Metastatic Liver Carcinoma in the Adrenal Gland (tissue), 2 donors: ENCODE results near the genes FHL1, BRS3, CD40LG, MAGEC2 and AFF2.

DNA sequence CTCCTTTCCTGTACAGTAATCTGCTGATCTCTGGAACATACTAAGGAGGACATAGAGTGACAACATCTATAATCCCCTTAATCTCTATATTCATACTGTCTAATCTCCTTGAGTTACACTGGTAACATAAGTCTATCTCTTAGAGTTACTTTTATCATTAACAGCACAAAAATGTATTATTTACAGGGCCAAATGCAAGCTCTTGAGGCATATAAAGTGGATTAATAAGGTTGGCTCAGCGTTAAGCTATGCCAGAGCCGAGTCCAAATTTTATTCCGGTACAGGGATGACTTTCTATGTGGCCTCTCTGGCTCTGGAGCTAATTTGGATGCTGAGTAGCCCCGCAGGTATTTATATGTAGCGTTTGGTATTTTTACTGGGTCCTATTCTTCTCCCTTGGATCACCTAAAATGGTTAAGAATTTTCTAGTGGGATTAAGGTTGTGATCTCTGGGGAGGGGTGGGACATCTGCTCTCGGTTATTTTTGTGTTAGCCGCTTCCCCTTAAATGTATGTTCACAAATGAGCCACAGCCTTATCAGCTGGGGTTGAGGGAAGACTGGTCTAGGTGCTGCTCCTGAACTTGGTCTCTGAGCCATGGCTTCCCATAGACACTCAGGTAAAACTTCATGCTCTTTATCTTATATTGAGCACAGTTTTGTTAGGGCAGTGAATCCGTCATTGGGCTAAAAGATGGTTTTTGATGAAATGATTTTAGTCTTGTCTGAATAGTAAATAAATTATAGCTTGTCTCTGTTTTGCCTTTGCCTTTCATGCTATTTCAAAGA, at the start of gene FHL1:
FHL1 (plus strand) TSS at position 531 of the 787 bp plus-strand sequence.
- PRO-cap, 2 experiments = no peak in any of the 2 experiments

DNA sequence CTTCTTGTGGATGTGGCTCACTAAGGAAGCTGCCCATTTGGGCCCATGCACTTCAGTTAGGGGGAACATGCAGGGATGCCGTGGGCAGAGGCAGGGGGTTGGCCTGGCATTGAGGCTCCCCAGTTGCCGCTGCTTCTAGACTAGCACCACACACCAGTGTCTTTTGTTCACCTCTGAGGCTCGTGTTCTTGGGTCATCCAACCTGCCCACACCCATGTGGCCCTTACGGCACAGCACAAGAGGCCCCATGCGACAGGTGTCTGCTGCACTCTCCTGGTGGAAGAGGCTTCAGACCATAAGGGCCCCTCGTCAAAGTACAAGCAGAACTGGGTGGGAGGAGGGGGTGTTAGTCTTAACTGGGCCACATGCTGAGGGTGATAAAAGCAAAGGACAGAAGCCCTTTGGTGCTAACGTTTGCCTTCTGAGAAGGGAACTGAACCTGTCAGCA, 15.0 kb downstream of the FHL1 start:
- PRO-cap, 2 experiments = no peak in any of the 2 experiments

- PRO-cap, 2 experiments = no peak in any of the 2 experiments
These were observed at the start of gene BRS3 for GRCh38 chrX:136487753-136488151. BRS3 (plus strand) TSS chrX:136487947.

DNA sequence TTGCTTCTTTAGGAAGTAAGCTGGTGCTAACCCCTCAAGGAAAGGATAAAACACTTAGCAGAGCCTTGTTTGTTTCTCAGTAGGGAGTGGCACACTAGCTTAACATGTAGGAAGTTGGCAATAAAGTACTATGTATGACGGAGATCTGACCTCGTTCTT, 54.2 kb downstream of the VGLL1 start:
- PRO-cap, 2 experiments = no peak in any of the 2 experiments

DNA sequence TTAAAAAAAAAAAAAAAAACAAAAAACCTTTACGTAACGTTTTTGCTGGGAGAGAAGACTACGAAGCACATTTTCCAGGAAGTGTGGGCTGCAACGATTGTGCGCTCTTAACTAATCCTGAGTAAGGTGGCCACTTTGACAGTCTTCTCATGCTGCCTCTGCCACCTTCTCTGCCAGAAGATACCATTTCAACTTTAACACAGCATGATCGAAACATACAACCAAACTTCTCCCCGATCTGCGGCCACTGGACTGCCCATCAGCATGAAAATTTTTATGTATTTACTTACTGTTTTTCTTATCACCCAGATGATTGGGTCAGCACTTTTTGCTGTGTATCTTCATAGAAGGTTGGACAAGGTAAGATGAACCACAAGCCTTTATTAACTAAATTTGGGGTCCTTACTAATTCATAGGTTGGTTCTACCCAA, at the start of gene CD40LG:
CD40LG (plus strand) TSS at position 114 of the 431 bp plus-strand sequence.
- PRO-cap, 2 experiments = peak in 1 of 2 experiments; most common plus-strand start position 141 of the sequence (in 1)

DNA sequence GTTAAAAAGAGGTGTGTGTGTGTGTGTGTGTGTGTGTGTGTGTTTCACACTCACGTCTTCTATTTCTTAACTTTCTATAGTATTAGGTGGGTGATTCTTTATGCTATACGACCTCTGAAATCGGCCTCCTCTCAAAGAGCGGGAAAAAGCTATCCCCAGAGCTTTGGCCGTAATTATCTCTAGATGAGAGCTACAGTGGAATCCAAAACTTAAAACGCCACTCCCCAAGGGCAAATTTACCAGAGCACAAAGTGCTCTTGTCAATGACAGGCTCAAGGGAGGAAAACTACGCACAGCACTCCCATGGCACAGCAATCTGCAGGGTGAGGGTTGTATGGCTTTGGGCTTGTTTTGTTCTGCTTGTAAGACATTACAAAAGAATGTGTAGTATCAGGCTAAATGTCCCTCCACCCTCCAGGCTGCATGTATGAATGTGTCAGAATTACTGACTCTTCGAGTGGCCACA, 44.1 kb downstream of the ARHGEF6 start:
- PRO-cap, 2 experiments = no peak in any of the 2 experiments

DNA sequence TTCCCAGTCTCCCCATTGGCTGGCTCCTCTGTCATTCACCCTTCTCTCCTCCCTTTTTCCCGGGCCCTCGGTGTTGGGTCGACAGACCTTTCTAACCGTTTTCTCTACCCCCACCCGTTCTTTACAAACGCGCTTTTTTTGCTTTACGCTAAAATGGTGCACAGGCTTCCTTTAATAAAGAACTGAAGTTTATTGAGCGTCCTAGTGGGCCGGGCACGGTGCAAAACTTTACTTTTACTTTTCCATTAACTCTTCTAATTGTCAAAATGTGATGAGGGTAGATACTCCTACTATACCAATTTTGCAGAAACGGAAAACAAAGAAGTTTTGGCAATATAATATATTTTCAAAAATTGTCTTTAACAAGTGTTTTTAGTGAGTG, 298 bp upstream of the RBMX start:
- PRO-cap, 2 experiments = peak in 2 of 2 experiments; most common plus-strand start position 62 of the sequence (in 2)

DNA sequence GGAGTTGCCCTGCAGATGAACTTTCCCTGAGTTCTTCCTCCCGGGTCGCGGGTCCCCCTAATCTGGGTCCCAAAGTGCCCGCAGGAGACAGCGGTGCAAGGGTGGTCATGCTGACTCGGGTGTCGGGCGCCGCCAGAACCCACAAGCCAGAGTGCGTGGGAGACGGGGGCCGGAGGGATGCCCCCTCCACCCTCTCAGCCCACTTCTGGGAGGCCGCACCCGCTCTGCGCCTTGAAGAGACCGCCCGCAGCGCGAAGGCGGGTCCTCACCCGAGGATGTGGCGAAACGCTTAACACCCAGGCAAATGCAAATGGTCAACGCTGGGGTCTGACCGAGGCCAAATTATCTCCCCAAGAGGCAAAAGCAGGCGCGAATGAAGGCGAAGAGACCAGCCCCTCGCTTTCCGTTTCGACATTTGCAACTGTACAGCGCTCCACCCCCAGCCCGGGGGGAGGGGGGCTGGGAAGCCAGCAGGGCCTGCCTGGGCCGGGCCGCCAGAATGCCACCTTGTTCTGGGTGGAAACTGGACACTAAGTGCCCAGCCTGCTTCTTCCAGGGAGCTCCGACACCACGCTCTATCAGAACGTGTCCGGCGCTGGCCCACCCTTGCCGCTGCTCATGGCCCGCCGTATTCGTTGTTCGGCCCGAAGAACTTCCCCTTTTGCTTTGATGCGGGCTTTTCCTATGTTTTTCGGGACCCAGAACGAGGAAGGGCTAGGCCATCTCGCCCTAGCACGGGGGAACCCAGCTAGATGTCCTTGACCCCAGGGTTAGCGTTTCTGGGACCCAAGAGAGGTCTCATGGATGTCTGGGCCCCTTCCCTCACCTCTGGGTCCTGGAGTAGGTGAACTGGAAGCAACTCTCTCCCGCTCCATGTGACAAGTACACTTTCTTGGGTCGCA, 137.6 kb upstream of the ZIC3 start:
- PRO-cap, 2 experiments = no peak in any of the 2 experiments

- PRO-cap, 2 experiments = no peak in any of the 2 experiments
These were observed 7.8 kb downstream of the ZIC3 start for GRCh38 chrX:137573277-137574509.

- PRO-cap, 2 experiments = no peak in any of the 2 experiments
These were observed 83.8 kb upstream of the F9 start for GRCh38 chrX:139446788-139447116.

DNA sequence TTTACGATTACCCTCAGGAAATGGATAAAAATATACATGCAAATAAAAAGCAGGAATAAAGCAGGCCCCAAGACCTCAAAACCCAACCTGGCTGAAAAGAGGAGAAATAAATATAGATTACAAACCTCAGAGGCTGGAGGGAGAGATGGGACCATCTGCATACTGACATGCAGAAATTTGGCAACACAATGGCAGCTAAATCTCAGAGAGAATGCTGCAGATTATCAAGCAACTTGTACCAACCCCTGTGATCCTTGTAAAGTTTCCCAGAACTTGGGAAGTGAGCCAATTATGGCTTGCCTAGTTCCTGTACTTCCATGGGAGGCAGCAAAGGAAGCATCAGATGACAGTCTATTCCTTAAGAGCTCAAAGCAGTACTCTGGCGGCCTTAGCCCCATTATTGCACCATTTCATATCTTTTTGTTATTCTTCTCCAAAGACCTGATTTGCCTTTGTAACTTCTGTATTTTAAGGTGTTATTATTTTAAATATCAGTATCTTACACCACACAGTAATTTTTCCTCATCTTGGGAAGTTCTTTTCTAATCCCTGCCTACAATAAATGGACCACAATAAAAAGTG, 100.7 kb downstream of the ATP11C start:
- PRO-cap, 2 experiments = no peak in any of the 2 experiments

DNA sequence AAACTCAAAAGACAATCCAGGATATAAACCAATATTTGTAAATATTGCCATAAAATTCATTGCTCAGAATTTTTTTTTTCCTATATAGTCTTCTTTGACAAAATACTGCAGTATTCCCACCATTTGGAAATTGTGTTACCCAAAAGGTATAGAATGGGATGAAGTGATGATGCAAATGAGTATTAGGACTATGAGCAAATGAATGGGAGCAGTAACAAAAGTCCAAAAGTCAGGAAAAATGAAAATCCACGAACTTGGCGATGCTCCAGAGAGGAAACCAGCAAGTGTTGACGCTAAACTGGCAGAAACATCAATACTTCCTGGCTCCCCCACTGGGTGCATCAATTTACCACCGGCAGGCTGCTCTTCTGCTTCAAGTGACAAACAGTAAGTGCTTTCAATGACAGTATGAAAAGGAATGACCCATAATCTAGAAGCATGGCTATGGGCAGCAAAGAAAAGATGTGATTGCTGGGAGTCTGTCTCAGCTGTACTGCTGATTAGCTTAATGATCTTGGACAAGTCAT, 8.9 kb downstream of the ATP11C start:
- PRO-cap, 2 experiments = no peak in any of the 2 experiments

DNA sequence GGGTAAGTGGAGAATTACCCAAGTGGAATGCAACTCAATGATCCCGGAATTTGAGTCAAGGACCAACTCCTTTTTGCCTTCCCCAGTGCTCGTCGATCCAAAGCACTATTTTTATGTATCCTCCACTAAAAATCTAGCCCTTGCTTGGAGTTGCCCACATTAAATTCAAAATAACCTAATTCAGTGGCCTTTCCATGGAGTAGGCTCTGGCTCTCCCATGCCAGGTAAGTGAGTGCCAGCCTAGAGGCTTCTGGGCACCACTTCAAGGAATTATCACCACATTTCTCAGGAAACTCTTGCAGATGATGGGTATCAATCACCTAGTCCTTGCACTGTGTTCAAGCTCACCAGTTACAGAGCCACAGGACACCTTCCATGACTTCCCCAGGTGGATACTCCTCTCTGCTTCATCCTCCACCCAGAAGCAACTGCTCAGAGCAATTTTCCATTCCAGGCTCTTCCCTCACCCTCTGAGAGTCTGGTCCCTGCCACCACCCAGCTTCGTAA, 3.5 kb downstream of the MAGEC2 start:
- PRO-cap, 2 experiments = no peak in any of the 2 experiments

DNA sequence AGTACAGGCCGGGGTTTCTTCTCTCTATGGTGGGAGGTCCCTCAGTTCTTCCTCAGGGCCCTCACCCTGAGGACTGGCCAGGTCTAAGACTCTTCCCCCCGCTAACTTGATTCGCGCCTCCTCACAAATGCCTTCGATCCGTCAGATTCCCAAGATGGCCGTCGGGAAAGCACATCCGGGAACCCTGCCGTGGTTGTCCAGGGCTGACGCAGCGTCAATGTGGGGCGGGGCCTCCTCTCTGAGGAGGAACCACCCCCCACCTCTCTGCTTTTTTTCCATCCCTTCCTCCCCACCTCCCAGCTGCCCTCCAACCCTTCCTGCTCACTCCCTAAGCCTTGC, at the start of gene MAGEC2:
MAGEC2 (minus strand) TSS at position 171 of the 339 bp plus-strand sequence.
- PRO-cap, 2 experiments = no peak in any of the 2 experiments

DNA sequence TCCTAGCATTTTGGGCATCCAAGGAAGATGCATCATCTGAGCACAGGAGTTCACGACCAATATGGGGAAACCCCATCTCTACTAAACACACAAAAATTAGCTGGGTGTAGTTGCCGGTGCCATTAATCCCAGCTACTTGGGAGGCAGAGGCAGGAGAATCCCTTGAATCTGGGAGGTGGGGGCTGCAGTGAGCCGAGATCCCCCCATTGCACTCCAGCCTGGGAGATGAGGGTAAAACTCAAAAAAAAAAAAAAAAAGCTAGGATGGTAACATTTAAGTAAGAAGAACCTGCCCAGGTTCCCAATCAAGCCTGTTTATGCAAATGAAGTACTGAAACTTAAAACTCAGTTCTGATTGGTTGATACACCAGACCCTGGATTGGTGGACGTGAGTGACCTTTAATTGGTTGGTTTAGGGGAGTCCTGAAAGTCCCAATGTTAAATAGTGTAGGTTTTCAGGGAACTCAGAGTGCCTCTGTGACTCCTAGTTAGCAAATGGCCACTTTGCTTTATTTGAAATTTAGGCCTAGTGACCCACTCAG, 211.7 kb downstream of the SLITRK2 start:
- PRO-cap, 2 experiments = no peak in any of the 2 experiments

DNA sequence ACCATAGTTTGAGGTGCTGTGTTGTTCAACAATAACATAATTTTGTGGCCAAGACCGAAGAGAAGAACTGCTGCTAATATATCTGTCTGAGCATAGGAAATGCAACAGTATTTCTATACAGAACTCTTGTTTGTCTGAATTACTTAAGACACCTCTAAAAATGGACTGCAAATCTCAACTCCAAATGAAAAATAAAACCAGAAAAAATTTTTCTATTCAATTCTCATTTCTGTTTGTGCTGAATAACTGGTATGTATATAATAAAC, 69.3 kb upstream of the CXorf51B start:
- PRO-cap, 2 experiments = no peak in any of the 2 experiments

DNA sequence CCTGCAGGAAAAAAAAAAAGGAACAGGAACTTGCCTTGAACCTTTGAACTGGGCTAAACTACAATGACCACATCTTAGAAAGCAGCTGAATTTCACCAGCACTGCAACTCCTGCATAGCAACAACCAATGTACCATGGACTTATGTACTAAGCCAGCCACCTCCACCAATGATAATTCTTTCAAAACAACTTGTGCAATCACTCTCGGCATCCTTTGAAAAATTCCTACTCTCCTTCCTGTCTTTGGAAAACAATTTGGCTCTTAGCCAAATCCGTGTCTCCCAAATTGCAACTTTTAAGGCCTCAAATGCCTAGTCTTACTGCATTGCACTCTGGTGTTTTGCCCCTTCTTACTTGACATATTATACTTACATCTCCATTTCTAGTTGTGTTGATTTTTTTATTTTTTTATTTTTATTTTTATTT, 26.7 kb upstream of the FMR1 start:
- PRO-cap, 2 experiments = peak in 2 of 2 experiments; most common plus-strand start position 310 of the sequence (in 1); most common minus-strand start position 116 of the sequence (in 2)

DNA sequence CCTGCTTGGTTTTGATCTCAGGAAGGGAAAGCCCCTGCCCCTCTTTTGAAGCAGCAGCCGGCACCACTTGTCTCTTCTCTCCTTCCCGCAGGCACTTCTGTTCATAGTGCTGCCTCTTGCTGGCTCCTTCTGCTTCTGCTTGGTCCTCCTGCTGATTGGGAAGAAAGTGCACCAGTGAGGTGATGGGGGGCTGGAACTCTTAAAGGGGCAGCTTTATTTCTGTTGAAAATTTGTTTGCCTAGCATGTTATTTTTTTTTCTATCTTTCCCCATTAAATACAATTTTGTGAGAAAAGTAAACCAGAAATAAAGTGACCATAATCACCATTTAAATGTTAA, 2.2 kb upstream of the AFF2 start:
- PRO-cap, 2 experiments = no peak in any of the 2 experiments

DNA sequence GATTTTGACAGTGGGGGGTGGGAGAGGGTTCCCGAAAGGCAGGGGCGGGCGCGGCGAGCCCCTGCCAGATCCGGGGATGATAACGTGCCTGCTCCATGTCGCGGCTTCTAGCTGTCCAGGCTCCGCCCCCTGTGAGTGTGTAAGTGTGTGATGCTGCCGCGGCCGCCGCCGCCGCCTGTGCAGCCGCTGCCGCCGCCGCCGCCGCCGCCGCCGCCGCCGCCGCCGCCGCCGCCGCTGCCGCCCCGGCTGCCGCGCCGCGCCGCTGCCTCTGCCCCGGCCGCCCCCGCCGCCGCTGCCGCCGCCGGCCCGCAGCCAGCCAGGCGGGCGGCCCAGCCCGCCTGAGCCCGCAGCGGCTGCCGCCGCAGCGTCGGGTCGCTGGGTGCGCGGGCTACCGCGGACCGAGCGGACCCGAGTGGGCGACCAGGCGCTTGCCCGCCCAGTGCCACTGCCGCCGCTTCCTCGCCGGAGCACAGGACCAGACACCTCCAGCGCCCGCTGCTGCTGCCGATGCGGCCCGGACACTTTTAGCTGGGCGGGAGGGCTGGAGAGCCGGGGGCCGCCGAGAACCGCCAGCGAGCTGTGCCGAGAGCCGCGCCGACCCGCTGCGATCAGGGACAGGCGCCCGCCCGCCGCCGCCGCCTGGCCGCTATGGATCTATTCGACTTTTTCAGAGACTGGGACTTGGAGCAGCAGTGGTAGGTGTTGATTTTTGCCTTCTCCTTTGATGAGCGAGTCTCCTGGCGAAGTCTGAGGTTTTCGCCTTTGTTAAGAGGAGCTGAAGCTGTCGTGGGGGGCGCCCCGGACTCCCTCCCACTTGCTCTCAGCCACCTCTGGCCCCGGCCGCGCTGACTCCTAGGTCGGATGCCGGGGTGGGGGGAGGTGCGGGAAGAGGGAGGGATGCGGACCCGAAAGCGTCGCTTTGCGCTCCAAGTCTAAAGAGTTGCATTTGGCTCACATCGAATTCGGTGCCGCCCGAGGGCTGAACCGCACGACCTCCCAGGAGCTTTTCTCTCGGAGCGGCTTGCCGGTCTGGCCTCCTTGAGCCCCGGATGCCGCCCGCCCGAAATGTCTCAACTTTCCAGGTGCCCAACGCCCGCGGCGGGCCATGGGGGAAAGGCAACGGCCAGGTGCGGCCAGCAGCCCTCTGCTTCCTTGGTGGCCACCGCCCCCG, at the start of gene AFF2:
AFF2 (plus strand) TSS at position 168 of the 1,171 bp plus-strand sequence.
- PRO-cap, 2 experiments = no peak in any of the 2 experiments

DNA sequence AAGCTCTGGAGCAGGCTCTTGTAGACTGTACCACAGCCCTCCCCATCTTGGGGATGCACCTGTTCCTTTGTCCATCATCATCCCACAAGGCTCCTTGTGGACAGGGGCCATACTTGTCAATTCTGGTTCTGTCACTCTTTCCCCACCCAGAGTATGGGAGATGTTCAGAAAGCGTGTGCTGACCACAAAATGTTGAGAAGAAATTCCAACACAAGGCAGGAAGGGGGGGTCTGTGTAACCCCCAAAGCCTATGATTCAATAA, 18.6 kb downstream of the IDS start:
- PRO-cap, 2 experiments = no peak in any of the 2 experiments